Epidermal melanocyte (primary cell): ENCODE measurements around the genes CYYR1, GRIK1, CLDN17, KRTAP13-3 and KRTAP19-7.

GRCh38 chr21:26127970-26128281 is 42.6 kb downstream of the APP start:
- RRBS = no CpG with 5 or more reads among the region's 5 CpGs

DNA sequence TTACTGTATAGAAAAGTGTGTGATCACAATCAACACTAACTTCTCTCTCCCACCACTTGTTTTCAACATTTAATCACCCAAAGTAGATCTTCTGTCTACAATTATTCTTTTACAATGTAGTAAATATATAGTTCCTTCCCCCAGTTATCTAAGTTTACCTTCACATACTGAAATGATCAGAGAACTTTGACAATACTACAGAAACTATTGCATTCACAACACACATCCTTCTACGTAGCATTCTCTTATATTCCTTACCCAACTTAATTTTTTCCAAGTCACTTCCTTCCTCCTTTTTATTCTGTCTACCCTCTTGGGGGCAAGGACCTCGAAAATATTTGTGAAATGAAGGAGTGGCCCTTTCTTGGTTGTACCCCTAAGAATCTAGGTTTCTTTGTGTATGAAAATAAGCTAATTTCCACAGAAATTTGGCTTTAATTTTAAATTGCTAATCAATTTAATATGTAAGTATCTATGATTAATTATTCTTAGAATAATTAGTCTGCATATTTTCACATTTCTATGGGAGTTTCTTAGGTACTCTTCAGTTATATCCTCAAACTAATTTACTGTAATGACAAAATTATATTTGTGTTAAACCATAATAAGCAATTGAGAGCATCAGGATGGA is 9.3 kb downstream of the APP start:
- RRBS = no CpG with 5 or more reads among the region's 2 CpGs

GRCh38 chr21:26546565-26547395 is 26.3 kb downstream of the CYYR1 start:
- RRBS = no CpG with 5 or more reads among the region's 12 CpGs

DNA sequence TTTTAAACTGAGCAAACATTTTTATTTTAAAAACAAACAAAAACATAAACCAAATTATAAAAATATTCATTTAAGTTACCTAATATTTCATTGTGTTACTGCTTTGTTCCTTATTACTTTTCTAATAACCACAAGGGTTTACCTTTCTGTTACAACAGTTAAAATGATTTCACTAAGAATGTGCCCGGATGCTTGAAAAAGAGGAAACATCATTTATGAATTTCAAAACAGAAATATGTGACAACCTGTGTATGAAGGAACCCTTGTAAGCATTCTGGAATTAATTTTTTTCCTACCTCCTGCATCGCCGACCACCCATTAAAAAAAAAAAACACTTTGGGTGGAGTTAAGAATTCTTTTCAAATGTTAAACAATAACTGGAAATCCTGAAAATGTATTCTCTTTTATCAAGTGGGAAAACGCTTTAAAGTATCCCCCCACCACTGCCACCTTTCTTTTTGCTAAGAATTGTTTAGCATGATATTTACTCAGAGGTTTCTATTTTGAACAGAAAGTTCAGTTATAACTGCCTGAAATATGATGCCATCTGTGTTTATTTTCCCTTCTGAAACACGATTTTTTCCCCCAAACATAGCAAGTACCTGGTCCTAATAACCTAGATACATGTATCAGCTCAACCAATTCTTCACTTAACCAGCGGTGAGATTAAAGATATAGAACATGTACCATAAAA is 9.1 kb downstream of the CYYR1 start:
- RRBS = no CpG with 5 or more reads among the region's 6 CpGs

- RRBS = 4% methylated on average over 13 of the region's 62 CpGs
Measured at GRCh38 chr21:26572615-26573517, at the start of gene CYYR1. TSS of gene CYYR1 (minus strand) at chr21:26573286.

DNA sequence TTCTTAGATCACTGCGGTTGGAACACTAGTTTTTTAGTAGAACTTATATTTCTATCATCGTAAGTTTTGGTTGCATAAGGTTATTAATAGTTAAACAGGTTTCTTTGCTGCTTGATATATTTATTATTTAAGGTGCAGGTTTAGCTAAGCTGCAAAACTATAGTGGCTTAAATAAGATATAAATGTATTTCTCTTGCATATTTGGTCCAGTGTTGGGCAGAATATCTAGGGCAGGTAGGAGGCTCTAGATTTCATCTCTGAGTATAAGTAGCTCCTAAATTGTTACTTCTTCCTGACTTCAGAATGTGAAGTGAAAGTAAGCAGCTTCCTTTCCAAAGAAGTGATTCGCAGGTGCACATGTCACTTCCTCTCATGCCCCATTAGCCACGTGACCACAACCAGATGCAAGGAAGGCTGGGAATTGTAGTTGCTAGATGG is 113.0 kb upstream of the CYYR1 start:
- RRBS = no CpG with 5 or more reads among the region's 4 CpGs

GRCh38 chr21:27884734-27885094 is 917.8 kb upstream of the ADAMTS5 start:
- RRBS = no CpG with 5 or more reads among the region's 4 CpGs

- RRBS = no CpG with 5 or more reads among the region's 4 CpGs
Measured at GRCh38 chr21:28068413-28069076, 816.6 kb downstream of the N6AMT1 start.

DNA sequence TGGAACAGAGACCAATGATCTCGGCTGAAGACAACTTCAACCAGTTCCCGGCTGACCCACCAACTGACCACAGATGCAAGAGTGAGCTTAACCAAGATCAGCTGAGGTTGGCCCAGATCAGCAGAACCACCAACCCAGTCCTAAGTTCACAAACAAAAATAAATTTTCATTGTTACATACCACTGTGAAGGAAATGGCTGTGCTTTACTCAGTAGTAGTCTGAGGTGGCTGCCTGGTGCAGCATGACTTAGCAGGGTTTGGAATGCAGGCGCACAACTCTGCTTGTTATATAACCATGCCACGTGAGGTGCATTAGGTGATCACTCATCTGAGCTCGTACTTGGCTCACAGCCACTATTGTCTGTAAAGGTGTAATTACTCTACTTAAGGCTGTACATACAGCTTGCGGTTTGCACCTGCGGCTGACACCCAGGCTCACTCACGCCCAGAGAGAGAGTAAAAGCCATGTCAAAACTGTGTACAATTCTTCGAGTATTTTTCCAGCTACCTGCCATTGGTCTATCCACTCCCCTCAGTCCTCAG is 491.9 kb downstream of the N6AMT1 start:
- RRBS = no CpG with 5 or more reads among the region's 9 CpGs

- RRBS = no CpG with 5 or more reads among the region's 1 CpG
Measured at GRCh38 chr21:28798203-28798659, 86.9 kb downstream of the N6AMT1 start.

GRCh38 chr21:29002424-29003198 is 9.9 kb upstream of the LTN1 start:
- RRBS = 2% methylated on average over 10 of the region's 43 CpGs

DNA sequence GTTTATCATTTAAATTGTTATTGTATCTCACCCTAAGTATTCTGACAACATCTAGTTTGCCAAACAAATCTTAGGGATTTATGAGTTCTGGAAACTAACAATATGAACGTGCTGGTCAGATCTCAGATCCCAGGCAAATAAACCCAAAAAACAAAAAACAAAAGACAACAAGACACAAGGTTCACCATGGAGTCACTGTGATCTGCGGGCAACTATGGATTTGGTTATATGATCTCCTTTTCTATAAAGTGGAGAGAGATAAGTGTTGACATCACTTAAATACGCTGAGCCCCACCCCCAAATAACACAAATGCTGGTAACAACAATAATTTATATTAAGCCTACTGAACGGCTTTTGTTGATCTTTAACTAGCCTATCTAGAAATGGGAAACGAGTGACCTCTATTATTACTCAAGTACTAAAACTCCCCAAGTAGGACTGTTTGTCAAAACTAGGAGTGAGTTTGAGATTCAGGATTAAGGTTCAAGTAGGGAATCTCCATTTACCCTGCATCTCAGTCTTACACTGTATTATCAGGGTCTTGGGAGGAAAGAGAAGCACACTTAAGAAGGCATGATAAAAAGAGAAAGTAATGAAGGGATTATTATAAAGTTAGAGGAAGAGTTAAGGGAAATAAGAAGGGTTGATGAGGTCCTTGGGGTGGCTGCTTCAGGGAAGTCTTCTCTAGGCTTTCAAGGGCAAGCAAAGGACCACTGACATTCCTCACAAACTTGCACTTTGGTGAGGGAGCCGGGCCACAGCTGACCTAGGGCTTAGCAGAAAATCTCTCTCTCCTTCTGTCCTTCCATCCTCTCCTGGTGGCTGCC is 52.3 kb downstream of the MAP3K7CL start:
- RRBS = no CpG with 5 or more reads among the region's 6 CpGs

GRCh38 chr21:29217730-29218216 is 80.9 kb upstream of the BACH1 start:
- RRBS = no CpG with 5 or more reads among the region's 3 CpGs

DNA sequence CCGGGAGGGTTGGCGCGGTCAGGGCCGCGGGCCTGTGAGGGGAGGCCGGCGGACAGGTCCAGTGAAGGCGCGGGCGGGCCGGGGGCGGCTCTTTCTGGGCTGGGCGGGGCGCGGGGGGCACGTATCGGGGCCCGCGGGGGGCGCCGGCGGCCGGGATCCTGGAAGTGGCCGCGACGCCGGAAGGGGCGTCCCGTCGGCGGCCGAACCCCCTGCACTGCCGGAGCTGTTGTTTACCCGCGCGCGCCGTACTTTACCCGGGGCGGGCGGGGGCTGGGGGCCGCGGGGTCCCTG is 209 bp downstream of the BACH1 start:
- RRBS = 3% methylated on average over 34 of the region's 43 CpGs

DNA sequence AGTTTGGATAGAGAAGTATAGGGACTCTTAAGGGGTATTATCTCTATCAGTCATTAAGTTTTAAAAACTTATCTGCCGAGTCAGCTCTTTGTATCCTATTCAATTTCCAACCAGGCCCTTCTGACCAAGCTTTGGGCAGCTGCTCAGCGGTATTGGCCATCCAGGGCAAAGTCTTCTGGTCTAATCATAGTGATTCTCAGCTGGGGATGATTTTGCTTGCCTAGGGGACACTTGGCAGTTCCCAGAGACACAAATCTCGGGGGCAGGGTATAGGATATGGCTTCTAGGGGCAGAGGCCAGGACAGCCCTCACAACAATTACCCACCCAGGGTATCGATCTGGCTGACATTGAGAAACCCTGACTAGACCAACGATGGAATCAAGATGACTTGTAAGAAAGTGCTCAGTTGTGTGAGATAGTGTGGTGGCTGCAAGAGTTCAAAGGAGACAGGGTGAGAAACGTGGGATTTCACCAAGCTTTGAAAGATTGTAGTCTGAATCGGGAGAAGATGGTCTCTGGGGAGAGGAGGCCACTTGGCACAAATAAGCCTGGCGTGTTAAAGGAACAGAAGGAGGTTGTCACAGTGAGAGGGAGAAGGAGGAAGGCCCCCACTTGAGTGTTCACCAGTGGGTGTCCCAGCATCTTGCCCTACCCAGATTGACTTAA is 47.8 kb downstream of the BACH1 start:
- RRBS = no CpG with 5 or more reads among the region's 8 CpGs

- RRBS = 5% methylated on average over 15 of the region's 74 CpGs
Measured at GRCh38 chr21:29939085-29940114, at the start of gene GRIK1. TSS of gene GRIK1 (minus strand) at chr21:29939996.

DNA sequence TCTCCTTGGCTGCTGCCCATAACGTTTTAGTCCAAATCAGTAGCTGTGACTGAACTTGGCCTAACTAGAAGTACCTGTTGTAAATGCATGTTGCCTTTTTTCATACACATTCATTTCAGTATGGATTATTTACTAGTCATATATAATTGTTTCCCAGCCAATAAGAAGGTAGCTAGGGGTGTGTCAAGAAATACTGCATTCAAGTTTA is at the start of gene CLDN17:
Gene CLDN17 (minus strand): TSS at position 89 of the 208 bp plus-strand sequence.
- RRBS = no CpG with 5 or more reads among the region's 1 CpG

DNA sequence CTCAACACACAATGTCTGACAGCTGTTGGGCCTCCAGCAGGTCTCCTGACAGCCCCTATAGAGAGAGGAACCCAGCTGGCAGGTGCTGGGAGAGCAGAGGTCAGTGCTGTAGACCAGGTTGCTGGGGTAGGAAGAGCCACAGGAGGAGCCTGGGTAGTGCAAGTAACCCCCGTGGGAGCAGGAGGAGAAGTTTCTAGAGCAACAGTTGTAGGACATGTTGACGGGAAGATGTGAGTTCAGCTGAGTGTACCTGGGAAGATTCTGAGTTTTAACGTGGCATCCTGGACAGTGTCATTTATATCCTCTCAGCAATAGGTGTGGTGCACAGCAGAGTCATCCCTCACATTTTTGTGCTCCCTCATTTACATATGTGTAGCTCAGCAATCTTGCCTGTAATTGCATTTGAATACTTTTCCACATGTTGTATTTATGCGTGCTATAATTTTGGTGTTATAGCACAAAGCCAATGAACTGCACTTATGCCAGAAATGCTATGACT is at the start of gene KRTAP13-3:
Gene KRTAP13-3 (minus strand): TSS at position 230 of the 499 bp plus-strand sequence.
- RRBS = no CpG with 5 or more reads among the region's 4 CpGs

- RRBS = no CpG with 5 or more reads among the region's 5 CpGs
Measured at GRCh38 chr21:30561054-30561659, at the start of gene KRTAP19-7. TSS of gene KRTAP19-7 (minus strand) at chr21:30561314.